Measurements from ENCODE around the gene SBNO2.

- PRO-cap: no peak
Observed at GRCh38 chr19:944894-945267, 19.0 kb downstream of the ARID3A start.

GRCh38 chr19:954712-955450 is 29.0 kb downstream of the ARID3A start:
- PRO-cap: no peak

DNA sequence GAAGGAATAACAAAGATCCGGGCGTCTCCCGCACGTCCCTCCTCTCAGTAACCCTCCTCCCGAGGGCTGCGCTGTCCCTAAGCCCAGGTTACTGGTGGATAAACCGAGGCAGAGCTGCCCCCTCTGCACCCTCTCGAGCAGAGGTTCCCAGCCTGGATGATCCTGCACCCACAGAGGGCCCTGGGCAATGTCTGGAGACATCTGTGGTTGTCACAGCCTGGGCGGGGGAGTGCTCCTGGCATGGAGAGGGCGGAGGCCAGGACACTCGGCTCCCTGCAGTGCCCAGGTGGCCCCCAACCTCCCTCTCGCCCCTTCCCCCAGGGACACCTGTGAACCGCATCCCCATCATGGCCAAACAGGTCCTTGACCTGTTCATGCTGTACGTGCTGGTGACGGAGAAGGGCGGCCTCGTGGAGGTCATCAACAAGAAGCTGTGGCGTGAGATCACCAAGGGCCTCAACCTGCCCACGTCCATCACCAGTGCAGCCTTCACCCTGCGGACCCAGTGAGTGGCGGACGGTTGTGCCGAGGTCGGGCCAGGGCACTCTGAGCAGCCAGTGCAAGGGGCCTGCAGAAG is 20.1 kb upstream of the WDR18 start:
- PRO-cap: no peak

- PRO-cap: no peak
Observed at GRCh38 chr19:971789-972803, 12.0 kb upstream of the WDR18 start.

DNA sequence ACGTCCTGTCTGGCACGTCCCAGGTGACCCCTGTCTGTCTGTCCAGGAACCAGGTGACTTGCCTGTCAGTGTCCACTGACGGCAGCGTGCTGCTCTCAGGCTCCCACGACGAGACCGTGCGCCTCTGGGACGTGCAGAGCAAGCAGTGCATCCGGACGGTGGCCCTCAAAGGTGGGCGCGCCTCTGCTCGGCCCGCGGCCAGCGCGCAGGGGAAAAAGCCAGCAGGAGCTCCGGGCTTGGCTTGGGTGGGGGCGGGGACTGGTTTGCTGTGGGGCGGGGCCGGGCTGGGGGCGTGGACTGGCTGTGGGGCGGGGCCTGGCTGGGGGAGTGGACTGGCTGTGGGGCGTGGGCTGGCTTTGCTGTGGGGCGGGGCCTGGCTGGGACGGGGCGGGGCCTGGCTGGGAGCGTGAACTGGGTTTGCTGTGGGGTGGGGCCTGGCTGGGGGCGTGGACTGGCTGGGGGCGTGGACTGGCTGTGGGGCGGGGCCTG is 7.1 kb downstream of the WDR18 start:
- PRO-cap: no peak

- PRO-cap: no peak
Observed at GRCh38 chr19:1068437-1069046, 1.6 kb downstream of the ARHGAP45 start.

DNA sequence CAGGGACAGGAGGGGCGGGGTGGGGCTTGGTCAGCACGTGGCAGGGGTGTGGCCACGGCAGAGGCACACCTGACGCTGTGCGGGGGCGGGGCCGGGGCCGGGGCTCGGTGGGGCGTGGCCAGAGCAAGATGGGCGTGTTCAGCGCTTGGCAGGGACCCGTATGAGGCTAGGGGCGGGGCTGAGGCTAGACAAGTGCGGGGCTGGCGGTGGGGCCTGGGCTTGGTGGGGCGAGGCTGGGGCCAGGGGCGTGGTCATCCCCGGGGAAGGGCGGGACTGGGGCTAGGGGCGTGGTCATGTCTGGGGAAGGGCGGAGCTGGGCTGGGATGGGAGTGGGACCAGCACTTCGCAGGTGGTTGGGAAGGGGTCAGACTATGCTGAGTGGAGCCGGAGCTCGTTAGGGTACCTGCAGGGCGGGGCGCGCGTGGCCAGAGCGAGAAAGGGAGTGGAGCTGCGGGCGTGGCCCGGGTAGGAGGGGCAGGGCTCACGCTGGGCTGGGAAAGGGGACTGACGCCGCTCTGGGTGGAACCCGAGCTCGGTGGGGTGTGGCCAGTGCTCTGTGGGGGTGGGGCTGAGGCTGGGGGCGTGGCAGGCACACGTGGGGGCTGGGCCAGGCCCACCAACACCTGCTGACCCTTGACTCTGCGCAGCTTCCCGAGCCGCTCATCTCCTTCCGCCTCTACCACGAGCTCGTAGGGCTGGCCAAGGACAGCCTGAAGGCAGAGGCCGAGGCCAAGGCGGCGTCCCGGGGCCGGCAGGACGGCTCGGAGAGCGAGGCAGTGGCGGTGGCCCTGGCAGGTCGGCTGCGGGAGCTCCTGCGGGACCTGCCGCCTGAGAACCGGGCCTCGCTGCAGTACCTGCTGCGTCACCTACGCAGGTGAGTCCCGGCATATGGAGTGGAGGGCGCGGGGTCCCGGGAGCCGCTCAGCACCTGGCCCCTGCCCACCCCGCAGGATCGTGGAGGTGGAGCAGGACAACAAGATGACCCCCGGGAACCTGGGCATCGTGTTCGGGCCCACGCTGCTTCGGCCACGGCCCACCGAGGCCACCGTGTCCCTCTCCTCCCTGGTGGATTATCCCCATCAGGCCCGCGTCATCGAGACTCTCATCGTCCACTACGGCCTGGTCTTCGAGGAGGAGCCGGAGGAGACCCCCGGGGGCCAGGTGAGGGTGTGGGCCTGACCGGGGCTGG is 12.6 kb downstream of the POLR2E start:
- PRO-cap: no peak

GRCh38 chr19:1083382-1083854 is 11.8 kb downstream of the POLR2E start:
- PRO-cap: unidirectional peak, minus-strand start at chr19:1083577

- PRO-cap: no peak
Observed at GRCh38 chr19:1102333-1102772, 1.4 kb upstream of the GPX4 start.

- PRO-cap: no peak
Observed at GRCh38 chr19:1108001-1109076, 4.5 kb downstream of the GPX4 start.

DNA sequence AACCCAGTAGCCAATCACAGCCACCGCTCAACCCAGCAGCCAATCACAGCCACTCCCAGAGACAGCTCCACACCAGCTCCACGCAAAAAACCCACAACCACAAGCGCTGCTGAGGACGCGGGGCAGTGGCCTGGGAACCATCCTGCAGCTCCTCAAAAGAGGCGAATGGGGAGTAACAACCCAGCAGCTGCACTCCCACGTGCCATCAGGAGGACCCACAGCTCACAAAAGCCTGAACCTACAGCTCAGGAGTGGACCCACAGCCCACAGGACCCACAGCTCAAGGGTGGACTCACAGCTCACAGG is 29.9 kb downstream of the GPX4 start:
- PRO-cap: no peak

GRCh38 chr19:1174052-1174466 is at the start of gene SBNO2:
SBNO2 (minus strand) TSS chr19:1174268.
- PRO-cap: bidirectional peak, plus-strand start at chr19:1174384, minus-strand start at chr19:1174233

DNA sequence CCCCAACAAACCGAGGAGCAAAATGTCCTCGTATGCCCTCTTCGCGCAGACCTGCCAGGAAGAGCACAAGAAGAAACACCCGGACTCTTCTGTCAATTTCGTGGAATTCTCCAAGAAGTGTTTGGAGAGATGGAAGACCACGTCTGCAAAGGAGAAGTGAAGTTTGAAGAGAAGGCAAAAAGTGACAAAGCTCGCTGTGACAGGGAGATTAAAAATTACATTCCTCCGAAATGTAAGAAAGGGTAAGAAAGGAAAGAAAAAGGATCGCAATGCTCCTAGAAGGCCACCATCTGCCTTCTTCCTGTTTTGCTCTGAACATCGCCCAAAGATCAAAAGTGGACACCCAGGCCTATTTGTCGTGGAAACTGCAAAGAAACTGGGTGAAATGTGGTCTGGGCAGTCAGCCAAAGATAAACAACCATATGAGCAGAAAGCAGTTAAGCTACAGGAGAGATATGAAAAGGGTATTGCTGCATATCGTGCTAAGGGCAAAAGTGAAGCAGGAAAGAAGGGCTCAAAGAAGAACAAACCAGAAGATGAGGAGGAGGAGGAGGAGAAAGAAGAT is 2.3 kb upstream of the STK11 start:
- PRO-cap: no peak

DNA sequence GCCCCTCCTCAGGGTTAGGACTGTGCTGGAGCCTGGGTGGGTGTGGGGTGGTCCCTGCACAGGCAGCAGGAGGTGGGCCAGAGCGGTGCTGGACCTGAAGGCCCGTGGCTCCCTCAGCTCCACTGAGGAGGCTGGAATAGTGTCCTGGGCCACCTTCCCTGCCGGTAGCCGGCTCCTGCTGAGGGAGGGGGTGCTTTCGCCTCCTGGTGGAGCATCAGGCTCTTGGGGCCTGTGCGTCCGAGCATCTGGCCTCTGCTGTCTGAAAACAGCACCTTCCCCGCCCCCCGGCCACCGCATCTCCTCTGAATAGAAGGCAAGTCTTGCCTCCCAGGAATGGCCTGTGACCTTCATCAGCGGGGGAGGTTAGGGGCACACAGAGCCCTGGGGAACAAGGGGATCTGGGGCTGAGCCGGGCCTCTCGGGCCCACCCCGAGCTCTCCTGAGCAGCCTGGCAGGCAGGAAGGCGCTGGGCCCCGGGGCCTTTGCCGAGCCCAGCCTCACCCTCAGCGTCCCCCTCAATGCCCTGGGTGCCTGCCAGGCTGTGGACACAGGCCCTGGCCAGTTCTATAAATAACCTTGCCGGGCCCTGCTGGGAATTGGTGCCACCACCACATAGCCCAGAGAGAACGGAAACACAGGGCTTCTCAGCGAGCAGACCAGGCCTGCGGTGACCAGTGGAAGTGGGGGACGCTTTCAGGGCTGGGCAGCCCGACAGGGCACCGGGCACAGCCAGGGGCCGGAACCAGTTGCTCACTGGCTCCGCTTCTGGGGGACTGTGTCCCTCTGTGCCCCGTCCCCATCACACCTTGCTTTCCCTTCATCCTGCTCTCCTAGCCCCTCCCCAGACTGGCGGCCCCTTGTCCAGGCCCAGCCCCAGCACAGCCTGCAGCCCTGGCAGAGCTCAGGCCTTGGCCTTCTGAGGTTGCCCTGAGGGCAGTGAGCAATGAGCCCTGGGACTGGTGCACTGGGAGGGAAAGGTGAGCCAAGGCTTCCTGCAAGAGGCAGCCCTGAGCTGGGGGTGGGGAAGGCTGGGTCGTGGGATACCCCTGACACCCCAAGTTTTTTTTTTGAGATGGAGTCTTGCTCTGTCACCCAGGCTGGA is 9.5 kb downstream of the STK11 start:
- PRO-cap: no peak

- PRO-cap: no peak
Observed at GRCh38 chr19:1239629-1240126, 1.9 kb upstream of the ATP5F1D start.

GRCh38 chr19:1361952-1362476 is 7.3 kb downstream of the PWWP3A start:
- PRO-cap: no peak

GRCh38 chr19:1412719-1413661 is 5.6 kb downstream of the DAZAP1 start:
- PRO-cap: no peak

DNA sequence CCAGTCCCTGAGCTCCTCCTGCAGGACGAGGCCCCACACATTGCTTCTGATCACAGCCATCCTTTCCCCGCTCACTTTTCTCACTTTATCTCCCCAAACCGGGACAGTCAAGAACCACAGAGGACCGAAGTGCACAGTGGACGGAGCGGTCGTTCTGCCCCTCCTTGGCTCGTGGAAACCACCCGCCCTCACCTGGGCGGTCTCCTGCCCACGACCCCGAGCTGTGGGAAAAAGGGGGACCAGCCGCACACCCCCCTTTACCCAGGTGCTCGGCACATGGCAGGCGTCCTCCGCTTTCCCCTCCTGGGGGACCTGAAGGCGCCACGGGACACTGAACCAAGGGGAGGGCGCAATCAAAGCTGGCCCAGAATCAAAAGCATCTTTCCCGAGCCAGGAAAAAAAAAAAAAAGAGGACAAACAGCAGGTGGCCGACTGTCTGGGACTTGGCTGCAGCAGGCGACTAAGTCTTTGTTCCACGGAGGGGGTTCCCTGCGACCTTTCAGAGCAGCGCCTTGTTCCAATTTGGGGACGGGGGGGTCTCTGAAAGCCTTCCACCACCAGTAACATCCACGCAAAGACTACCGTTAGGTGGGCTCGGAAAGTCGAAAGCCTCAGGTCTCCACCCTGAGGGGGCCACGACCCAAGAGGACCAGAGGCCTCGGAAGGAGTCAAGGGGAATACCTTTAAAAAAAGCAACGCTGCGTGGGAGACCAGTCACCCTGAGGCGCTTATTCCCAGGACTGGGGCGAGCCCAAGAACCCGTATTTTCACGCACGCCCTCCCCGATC is 1.2 kb downstream of the MBD3 start:
- PRO-cap: no peak

GRCh38 chr19:1648705-1649777 is 3.4 kb downstream of the TCF3 start:
- PRO-cap: no peak

DNA sequence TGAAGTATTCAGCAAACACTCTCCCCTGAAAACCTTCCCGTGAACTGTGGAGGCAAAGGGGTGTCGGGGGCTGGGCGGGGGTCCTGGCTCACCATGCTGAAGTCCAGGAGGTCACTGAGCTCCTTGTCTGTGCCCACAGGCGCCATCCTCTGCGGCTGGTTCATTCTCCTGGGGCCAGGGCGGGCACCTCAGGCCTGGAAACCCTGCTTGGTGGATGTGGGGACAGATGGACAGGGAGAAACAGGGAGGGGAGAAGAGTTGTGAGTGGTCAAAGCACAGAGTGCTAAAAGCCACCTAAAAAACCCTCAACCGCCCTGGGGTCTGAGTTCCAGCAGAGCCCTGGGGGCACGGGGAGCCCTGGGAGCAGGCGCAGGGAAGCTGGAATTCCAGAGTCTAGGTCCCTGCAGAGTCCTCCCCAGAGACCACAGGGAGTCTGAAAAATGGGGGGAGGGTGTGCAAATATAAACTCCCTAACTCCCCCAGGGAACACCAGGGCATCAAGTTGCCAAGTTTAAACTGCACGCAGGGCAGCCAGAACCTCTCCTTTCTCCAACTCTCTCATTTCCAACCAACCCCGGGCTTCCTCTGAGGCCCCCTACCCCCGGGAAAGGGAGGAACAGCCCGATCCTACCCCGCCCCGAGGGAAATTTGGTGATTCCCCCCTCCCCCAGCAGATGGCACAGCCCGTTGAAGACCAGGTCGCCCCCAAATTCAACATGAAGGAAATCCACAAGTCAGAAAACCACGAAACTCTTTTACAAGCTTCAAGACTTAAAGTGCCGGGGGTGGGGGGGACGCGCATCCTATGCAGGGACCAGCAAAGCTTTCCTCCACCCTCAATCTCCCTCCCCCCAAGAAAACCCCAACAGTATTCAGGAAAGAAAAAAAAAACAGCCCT is 2.1 kb downstream of the TCF3 start:
- PRO-cap: no peak